Colon Carcinoma Metastatic in the Lung (tissue), 2 donors: ENCODE measurements around the genes KLK8, SIGLEC12 and SPACA6.

- PRO-cap, 2 experiments, result no peak in any of the 2 experiments
These were observed 932 bp upstream of the GARIN5A start for GRCh38 chr19:50477654-50477906.

- PRO-cap, 2 experiments, result no peak in any of the 2 experiments
These were observed 14.0 kb downstream of the JOSD2 start for GRCh38 chr19:50496611-50497683.

DNA sequence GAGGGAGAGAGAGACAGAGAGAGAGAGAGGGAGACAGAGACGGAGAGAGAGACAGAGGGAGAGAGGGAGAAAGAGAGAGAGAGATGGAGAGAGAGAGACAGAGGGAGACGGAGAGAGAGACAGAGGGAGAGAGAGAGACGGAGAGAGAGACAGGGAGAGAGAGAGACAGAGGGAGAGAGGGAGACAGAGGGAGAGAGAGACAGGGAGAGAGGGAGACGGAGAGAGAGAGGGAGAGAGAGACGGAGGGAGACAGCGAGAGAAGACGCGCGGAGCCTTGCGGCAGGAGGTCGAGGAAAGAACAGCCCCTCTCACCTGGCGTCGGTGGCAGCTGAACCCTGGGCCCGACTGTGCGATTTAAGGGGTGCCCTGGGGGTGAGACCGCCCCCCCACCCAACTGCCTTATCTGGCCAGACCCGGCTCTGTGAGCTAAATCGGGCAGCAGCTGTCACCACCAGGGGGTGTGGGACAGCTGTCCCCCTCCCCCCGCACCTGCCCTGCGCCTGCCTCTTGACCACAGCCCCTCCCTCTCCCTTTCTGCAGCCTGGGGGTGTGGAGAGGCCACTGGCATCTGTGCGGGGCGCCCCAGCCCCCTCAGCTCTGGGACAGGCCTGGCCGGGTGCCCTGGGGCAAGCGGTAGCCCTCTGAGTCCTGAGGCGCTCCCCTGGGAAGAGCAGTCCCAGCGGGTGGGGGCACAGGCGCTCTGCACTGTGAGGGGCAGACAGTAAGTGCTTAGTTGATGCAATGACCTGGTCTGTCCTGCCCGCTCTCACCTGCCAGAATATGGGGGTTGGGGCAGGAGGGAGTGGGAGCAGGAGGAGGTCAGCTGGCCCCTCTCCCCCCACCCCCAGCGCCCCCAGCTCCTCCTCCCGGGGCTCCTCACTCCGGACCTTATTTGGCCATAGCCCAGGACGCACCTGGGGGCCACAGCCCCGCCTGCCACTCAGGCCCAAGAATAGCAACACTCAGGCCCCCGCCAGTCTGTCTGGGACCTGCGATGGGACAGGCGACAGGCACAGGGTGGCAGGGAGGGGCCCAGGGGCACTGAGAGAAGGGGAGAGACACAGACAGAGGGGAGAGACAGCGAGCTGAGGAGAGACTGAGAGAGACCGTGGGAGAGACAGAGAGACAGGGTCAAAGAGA lies 10.7 kb downstream of the JOSD2 start:
- PRO-cap, 2 experiments, result no peak in any of the 2 experiments

DNA sequence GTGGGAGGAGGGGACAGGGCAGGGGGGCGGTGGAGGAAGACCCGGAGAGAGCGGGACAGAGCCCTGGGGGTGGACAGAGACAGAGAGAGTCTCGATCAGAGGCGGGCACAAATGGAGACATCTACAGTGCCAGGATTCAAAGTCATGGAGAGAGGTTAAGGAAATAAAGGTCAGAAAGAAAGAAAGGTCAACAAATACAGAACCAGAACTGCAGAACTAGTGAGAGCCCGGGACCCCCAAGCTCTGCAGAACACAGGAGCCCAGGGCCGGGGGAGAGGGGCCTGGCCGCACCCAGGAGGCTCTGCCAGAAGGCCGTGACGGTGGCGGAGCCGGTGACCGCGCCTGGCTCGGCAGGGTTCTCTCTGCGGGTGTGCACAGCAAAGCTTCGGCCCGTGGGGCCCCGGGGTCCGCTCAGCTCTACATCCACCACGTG lies 870 bp upstream of the JOSD2 start:
- PRO-cap, 2 experiments, result no peak in any of the 2 experiments

- PRO-cap, 2 experiments, result no peak in any of the 2 experiments
These were observed 11.7 kb downstream of the LRRC4B start for GRCh38 chr19:50556490-50557062.

DNA sequence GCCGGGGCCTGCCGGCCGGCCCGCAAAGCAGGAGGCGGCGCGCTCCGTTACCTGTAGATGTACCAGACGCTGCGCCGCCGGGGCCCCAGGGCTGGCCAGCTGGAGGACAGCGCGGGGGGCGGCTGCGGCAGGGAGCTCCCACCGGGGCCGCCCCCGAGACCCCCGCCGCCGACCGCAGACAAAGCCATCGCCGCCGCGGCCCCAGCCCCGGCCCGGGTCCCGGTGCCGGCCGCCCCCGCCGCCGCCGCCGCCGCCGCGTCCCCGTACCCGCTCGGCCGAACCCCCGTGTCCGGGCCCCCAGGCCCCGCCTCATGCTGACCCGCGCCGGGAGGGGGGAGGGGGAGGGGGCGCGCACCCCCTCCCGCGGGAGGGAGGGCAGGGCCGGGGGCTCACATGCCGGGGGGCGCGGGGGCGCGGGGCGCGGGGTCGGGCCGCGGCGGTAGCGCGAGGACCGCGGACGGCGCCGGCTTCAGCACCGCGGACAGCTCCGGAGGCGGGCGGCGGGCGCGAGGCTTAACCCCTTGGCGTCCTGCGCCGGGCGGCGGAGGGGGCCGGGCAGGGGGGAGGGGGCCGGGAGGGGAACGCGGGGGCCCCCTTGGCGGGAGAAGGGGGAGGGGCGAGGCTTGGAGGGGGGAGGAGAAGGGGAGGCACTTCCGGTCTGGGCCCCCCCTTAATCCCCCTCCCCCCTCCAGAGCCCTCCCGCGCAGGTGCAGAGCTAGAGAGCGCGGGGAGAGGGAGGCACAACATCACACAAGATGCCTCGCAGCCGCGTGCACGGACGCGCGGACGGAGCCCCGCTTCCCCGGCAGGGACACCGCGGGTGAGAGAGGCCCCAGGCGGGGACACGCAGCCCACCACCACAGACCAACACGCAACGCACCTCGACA lies 24.5 kb downstream of the SHANK1 start:
- PRO-cap, 2 experiments, result no peak in any of the 2 experiments

DNA sequence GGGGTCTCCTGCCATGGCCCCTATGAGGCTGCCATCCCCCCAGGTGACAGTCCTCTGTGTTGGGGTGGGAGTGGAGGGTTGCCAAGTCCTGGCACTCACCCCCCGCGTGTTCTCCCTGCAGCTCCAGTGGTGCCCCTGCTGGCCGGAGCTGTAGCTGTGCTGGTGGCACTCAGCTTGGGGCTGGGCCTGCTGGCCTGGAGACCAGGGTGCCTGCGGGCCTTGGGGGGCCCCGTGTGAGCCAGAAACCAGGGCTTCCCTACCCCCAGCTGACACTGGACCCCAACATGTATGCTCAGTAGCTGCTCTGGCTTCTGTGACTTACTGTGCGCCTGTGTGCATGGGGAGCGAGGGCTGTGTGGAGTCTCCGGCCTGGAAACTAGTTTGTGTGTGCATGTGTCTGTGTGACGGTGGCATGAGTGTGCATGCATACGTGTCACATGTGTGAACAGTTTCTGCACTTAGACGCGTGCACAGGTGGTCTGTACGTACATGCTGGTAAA lies 4.8 kb downstream of the ACP4 start:
- PRO-cap, 2 experiments, result peak in 1 of 2 experiments; most common minus-strand start position 127 of the sequence (in 1)

GRCh38 chr19:50826886-50827379 lies 3.3 kb upstream of the KLK1 start:
- PRO-cap, 2 experiments, result no peak in any of the 2 experiments

DNA sequence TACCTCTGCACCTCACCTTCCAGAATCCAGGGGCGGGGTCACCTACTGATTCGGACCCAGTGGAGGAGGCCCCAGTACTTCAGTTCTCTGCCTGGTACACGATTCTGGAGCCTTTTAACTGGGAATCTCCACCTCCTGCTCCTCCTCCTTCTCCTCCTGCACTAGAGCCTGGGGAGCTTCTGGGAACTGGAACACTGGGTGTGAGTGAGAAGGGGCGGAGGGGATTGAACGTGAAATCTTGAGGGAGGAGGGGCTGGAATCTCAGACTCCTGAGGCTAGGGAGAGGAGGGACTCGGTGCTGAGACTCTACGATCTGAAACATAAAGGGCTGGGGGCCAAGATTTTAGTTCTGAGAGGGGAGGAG lies at the start of gene KLK8:
Gene KLK8, minus strand, starts transcription at position 89 of the 364 bp plus-strand sequence.
- PRO-cap, 2 experiments, result no peak in any of the 2 experiments

GRCh38 chr19:51139363-51139829 lies 2.7 kb upstream of the SIGLEC7 start:
- PRO-cap, 2 experiments, result peak in 1 of 2 experiments; most common minus-strand start chr19:51139449 (in 1)

DNA sequence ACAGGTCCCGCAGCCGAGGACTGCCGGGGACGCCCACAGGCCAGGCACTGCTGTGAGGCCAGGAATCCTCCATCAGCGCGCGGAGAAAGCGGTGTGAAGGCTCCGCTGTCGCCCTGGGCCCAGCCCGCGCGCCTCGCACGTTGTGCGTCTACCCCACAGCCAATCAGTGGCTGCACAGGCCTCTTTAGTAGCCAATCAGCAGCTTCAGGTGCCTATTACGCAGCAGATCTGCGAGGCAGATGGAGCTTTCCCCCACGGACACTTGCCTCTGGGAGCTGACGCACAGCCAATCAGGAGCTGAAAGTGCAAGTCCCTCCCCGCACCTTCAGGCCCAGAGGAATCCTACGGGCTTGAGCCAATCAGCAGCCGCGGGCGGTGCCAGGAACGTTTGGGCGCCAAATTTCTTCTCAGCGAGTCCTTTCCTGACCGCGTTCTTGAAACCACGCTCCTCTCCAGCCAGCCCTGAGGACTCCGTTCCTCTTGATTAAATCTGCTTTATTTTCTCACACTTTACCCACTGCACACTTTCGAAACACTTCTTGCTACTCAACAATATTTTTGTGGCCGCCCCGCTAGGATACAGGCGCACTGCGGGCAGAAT lies 39.8 kb downstream of the SIGLEC7 start:
- PRO-cap, 2 experiments, result no peak in any of the 2 experiments

DNA sequence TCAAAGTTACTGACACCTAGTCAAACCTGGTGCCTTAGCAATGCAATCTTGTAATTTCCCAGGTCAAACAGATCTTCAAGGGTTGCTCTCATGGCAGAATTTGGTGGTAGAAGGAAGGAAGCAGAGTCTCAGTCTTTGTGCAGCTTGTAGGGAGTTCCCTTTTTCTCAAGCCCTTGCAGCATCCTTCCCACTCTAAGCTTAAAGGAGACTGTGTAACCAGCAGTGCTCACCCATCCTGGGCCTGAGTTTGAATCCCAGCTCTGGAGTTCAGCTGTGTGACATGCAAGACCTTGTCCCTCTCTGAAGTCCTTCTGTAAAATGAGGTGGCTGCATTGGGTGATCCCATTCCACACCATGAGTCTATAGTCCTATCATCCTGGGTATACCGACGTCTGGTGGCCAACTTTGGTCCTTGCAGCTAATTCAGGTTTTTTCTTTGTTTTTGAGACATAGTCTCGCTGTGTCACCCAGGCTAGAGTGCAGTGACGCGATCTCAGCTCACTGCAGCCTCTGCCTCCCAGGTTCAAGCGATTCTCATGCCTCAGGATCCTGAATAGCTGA lies 9.8 kb downstream of the SIGLEC10 start:
- PRO-cap, 2 experiments, result no peak in any of the 2 experiments

GRCh38 chr19:51501452-51501980 lies at the start of gene SIGLEC12:
SIGLEC12 (minus strand) TSS chr19:51501800.
- PRO-cap, 2 experiments, result no peak in any of the 2 experiments

DNA sequence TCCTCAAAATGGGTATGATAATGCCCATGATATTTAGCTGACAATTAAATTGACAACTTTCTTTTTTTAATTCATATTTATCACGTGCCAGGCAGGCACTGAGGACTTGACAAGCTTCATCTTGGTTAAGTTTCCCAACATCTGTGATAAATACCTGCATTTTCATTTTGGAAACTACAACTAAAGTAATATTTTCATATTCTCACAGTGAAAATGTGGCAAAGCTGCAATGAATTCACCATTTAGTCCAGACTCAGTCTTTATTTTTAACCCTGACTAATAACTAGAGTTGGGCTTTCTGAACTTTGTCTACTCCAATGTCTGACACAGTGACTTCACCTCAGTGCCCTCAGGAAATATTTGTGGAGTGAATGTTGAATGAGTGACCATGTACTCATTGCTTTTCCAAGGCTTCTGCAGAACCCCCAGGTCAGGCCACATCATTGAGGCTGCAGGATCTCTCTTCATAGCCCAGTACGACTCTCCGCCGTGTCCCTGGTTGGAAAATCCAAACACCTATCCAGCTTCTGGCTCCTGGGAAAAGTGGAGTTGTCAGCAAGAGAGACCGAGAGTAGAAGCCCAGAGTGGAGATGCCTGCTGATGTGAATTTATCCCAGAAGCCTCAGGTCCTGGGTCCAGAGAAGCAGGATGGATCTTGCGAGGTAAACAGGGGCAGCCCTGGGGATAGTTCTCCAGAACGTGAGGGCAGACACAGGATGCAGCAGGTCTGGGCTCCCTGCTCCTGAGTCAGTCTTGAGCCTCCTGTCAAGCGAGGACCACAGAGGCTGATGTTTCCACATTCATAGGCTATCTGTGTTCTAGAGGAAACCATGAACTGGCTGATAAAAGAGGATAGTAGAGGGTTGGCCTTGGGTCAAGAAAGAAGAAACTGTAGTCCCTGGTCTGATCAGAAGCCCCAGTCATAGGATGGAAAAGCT lies 1.9 kb downstream of the ZNF175 start:
- PRO-cap, 2 experiments, result no peak in any of the 2 experiments

GRCh38 chr19:51587136-51588046 lies 16.3 kb downstream of the ZNF175 start:
- PRO-cap, 2 experiments, result no peak in any of the 2 experiments

GRCh38 chr19:51693138-51694261 lies at the start of gene SPACA6:
SPACA6 (plus strand) TSS chr19:51693330.
- PRO-cap, 2 experiments, result no peak in any of the 2 experiments

DNA sequence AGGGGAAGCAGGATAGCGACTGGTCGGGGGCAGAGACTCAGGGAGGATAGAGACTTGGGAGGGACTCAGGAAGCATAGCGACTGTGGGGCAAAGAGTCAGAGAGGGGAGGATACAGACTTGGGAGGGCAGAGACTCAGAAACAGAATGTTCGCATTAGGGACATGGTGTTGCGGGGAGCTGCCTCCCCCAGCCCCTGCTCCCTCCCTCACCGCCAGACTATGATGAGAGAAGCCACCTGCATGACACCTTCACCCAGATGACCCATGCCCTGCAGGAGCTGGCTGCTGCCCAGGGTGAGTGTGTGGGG lies 1.1 kb downstream of the SPACA6 start:
- PRO-cap, 2 experiments, result no peak in any of the 2 experiments

- PRO-cap, 2 experiments, result no peak in any of the 2 experiments
These were observed 3.4 kb downstream of the FPR2 start for GRCh38 chr19:51764332-51764807.

DNA sequence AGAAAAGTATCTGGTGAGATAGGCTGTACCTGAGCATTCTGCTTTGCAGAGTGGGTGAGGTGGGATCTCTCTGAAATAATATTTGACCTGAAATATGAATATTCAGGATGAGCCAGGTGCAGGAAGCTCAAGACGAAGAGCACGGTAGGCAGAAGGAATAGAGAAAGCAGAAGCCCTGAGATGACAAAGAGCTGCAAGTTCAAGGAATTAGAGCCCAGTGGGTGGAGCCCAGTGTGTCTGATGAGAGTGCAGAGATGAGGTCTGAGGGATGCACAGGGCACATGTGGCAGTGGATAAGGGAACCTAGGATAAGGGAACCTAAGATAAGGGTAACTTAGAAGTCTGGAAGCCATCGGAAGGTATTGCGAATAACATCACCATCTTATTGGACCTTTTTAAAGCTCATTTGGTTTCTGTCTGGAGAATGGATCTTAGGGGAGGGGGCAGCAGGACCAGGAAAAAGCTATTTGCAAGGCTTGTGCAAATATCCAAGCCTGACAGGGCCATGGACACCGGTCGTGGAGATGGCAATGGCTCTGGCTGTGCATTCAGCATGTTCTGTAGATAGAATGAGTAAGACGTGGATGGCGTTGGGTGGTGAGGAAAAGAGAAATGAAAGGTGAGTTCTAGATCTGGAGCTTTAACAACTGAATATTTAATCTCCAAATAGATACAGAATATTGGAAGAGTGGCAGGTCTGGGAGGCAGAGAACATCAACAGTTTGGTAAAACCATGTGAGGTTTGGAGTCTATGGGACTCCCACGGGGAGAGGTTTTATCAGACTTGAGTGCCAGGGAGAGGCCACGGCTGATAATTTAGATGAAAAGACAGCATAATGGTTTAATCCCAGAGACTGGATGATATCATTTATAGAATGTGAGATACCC lies 1.4 kb downstream of the FPR3 start:
- PRO-cap, 2 experiments, result peak in 2 of 2 experiments; most common plus-strand start position 231 of the sequence (in 1); most common minus-strand start position 159 of the sequence (in 2)

- PRO-cap, 2 experiments, result no peak in any of the 2 experiments
These were observed 28.9 kb downstream of the FPR3 start for GRCh38 chr19:51823930-51824269.